Epithelial cell of esophagus (primary cell): ENCODE data around the gene LYZL1.

- RRBS, result 4% methylated on average over 24 of the region's 57 CpGs
Measured at GRCh38 chr10:25176118-25177097, 1.6 kb downstream of the GPR158 start.

- RRBS, result no CpG with 5 or more reads among the region's 19 CpGs
Measured at GRCh38 chr10:25253076-25253427, 78.3 kb downstream of the GPR158 start.

GRCh38 chr10:25492821-25493722, 318.3 kb downstream of the GPR158 start:
- RRBS, result no CpG with 5 or more reads among the region's 4 CpGs

GRCh38 chr10:25521088-25521536, 346.3 kb downstream of the GPR158 start:
- RRBS, result no CpG with 5 or more reads among the region's 22 CpGs

DNA sequence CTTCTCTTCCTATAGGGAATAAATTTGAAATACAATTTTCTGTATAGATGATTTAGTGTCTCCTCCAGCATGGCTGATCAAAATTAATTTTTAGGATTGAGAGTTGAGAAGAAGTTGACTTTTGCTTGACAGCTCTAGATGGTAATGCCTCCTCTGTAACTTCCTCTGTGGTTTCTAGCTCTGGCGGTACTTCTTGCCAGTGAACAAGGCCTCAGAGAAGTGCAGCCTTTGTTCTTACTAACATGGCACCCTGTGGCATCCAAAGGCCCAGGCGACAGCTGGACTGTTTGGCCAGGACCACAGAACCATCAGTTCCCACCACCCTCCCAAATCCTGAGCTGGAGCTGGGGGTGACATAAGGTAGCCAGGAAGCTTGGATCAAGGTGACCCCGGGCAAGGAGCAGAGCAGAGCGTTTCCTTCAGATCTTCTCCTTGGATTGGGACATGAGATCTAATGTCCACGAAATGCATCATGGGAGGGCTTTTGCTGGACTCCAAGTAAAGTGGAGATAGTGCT, 41.6 kb downstream of the APBB1IP start:
- RRBS, result no CpG with 5 or more reads among the region's 5 CpGs

DNA sequence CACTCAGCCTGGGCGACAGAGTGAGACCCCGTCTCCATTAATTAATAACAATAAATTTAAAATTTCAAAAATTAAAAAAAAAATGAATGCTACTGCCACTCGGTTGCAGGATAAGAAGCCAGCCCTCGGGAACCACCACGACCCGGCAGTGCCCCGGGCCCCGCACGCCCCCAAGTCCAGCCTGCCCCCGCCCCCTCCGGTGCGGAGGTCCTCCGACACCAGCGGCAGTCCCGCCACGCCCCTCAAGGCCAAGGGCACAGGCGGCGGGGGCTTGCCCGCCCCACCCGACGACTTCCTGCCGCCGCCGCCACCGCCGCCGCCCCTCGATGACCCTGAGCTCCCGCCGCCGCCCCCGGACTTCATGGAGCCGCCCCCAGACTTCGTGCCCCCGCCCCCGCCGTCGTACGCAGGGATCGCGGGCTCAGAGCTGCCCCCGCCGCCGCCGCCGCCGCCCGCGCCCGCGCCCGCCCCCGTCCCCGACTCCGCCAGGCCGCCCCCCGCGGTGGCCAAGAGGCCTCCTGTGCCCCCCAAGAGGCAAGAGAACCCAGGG, 128.8 kb downstream of the APBB1IP start:
- RRBS, result 4% methylated on average over 5 of the region's 58 CpGs

DNA sequence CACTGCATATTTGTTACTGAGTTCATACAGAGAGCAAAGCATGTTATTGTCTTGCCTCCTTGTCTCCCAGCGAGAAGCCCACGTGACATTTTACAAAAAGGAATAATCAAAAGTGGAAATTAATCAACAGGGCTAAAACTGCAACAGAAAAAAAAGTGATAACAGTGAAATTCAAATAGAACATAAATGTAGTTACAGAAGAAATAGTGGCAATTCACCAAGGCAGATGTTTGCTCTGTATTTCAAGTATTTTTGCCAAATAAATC, 35.4 kb upstream of the PDSS1 start:
- RRBS, result no CpG with 5 or more reads among the region's 2 CpGs

DNA sequence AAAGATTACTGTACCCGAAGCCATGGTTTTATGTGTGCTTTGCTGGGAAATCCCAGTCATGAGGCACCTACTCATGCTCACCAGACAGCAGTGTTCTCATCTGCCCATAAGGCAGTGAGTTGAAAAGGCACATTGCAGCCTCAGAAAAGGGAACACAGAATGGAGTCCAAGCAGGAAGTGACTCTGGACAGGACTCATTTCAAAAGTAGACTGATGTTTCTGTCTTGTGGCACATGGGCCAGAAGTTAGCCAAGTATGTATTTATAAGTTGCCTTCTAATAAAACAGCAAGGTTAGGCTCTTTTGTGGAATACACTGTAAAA, 40.2 kb downstream of the PDSS1 start:
- RRBS, result no CpG with 5 or more reads among the region's 1 CpG

DNA sequence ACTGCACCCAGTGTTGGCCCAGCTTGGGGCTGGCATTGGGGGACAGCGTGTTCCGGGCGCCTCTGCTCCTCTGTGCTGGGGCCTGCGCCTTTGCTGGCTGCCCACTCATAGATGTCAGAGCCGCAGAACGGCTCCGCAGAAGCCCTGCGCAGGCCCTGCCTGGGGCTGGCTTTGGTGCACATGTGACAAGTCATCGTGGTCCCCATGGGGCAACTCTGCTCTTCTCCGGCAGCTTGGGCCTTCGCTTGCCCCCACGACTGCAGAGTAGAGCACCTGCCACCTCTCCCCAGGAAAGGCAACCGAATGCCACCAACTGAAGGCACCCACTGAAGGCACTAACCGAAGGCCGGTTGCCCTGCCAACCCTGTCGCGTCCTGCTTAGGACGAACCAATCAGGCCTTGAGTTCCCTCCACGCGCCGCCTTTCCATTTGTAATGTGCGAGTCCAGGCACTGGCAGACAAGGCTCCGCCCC, 85.6 kb upstream of the ABI1 start:
- RRBS, result no CpG with 5 or more reads among the region's 23 CpGs

- RRBS, result no CpG with 5 or more reads among the region's 6 CpGs
Measured at GRCh38 chr10:27262898-27263126, 22.2 kb upstream of the ACBD5 start.

DNA sequence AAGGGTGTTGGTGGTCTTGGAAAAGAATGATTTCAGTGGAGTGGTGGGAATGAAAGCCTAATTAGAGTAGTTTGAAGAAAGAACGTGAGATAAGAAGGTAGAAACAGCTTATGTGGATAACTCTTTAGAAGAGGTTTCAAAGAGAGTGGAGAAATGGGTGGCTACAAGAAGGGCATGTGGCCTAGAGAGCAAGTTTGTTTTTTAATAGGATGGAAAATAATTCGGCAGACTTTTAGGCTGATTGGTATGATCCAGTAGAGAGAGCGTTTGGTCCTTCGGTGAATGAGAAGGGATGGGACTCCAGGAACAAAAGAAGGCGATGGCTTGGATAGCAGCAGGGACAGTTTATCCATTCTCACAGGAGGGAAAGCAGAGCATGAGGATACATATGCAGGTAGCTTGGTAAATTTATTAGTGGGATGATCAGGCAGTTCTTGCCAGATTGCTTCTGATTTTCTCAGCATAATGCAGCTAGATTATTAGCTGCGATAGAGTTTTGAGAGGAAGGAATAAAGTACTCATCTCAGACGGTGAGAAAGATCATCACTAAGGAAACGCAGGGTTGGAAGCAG, 32.8 kb downstream of the RAB18 start:
- RRBS, result no CpG with 5 or more reads among the region's 8 CpGs

DNA sequence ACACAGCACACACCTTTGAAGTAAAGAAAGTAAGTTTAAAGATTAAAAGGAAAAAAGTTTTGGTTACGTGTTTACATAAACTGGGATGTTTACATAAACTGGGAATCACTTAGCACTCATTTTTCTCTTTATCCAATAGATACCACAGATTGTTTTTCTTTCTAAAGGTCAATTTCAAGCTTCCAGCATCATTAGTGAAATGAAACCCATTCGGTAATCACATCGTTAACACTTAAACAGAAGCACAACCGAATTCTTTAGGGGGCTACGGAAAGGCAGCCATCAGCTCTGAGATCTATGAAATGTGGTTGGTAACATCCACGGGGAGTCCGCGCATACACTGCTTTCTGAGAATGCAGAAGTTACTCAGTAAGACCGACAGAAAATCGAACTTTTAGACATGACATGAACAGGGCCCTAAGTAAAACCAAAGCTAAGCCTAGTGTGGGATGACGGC, 983 bp downstream of the ODAD2 start:
- RRBS, result no CpG with 5 or more reads among the region's 11 CpGs

GRCh38 chr10:28326180-28326925, 23.5 kb upstream of the MPP7 start:
- RRBS, result no CpG with 5 or more reads among the region's 8 CpGs

DNA sequence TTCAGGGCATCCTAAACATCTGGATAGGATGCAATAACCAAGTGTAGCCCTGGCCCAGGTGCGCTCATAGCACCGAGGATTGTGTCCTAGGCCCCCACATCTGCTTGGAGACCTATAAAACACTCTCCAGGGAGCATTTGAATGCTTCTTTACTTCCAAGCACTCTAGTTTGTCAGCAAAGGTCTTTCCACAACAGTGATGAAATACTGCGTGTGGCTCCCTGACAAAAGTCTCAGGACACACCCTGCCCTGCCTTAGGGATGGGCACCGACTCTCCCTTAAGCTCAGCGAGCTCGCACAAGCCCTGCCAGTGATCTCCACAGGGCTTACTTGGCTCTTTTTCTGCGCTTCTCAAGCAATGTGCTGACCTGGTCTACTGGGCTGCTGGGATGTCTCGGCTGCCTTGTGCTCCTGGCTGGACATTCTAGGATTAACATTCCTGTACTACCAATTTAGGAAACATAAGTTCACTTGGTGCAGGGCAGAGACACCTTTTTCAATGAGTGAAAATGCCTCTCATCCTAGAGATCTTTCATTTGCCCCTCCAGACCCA, 84.3 kb upstream of the MPP7 start:
- RRBS, result no CpG with 5 or more reads among the region's 8 CpGs

DNA sequence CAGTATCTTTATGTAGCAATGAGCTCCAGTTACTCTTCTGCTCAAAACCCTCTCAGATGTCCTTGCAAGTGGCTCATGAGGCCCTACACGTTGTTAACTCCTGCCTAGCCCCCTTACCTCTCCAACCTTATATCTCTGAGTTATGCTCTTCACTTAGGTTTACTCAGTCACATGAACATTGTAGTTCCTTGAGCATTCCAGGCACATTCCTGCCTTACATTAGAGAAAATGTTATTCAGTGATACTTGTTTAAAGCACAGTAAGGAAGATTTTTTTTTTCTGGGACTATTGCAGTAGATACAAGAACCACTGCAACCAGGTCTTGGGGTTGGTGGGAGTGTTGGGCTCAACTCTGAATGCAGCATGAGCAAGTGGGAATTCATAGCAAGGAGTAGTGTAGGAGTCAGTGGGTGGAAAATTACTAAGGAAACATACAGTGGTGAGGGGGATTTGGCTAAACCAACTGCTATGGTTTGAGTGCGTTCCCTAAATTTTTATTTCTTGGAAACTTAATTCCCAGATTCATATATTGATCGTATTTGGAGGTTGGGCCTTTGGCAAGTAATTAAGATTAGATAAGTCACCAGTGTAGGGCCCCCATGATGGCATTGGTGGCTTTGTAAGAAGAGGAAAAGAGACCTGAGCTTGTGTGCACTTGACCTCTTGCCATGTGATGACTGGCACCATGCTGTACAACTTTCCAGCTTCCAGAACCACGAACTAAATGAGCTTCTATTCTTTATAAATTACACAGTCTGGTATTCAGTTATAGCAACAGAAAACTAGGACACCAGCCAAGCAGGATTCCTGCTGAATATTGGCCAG, 22.5 kb downstream of the WAC start:
- RRBS, result no CpG with 5 or more reads among the region's 4 CpGs

DNA sequence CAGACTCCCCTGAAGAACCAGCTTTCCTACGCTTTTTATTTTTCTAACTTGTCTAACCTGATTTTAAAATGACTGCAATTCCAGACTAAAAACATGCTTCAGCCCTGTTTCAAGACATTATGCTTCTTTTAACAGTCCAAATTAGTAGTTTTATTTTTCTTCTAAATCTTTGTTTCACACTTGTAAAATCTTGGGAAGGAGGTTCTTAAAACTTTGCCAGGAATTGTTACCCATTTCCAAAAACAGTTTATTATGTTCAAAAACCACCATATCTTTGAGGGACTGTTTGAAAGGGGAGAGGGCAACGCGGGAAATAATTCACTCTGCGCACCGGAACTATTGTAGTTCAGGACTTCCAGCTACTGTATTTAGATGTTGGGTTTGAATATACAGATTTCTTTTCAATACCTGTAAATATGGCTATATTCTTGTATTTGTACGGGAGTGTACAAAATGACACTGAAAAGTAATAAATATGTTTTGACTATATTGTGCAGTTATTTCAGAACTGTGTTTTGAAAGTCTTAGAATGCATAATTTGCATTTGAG, 54.7 kb upstream of the BAMBI start:
- RRBS, result no CpG with 5 or more reads among the region's 6 CpGs

DNA sequence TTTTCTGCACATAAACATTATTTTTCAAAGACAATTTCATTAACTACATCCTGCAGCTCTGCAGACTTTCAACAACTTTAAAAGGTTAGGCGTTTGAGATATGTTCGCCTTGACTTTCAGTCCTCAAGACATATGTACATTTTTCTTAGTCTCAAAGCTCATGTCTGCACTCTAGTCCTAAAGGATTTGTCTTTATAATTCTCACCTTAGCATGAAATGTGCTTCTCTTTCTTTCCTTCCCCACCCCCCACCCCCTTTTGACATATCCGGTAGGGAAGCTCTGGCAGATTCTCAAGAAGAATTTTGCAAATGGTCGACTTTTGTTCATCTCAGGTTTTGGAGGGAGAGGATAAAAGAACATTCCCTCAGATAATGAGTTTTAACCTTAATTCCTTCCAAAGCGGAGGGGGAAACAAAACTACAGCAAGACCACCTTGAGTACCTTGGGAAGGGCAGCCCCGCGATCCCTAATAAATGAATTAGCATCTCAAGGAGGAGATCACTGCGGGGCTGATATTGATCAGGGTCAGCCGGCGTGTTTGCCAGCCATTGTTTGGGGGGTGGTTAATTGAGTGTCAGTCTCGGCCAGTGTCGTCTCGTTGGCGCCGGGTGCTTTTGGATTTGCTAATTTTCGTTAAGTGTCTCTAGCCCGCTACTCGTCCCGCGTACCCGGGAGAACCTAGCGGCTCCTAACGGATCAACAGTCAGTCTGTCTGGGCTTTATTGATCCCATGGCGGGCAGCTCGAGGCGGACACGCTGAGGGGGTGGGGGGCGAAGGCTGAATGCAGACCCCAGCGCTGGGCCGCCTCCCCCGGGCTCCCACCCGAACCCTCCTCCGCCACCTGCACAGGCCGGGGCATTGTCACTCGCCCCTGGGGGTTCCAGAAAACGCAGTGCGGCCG, 876 bp upstream of the BAMBI start:
- RRBS, result 6% methylated on average over 16 of the region's 38 CpGs

DNA sequence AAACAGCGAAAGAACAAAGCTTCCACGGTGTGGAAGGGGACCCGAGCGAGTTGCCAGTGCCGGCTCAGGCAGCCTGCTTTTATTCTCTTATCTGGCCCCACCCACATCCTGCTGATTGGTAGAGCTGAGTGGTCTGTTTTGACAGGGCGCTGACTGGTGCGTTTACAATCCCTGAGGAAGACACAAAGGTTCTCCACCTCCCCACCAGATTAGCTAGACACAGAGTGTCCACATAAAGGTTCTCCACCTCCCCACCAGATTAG, 218.7 kb downstream of the BAMBI start:
- RRBS, result no CpG with 5 or more reads among the region's 7 CpGs

DNA sequence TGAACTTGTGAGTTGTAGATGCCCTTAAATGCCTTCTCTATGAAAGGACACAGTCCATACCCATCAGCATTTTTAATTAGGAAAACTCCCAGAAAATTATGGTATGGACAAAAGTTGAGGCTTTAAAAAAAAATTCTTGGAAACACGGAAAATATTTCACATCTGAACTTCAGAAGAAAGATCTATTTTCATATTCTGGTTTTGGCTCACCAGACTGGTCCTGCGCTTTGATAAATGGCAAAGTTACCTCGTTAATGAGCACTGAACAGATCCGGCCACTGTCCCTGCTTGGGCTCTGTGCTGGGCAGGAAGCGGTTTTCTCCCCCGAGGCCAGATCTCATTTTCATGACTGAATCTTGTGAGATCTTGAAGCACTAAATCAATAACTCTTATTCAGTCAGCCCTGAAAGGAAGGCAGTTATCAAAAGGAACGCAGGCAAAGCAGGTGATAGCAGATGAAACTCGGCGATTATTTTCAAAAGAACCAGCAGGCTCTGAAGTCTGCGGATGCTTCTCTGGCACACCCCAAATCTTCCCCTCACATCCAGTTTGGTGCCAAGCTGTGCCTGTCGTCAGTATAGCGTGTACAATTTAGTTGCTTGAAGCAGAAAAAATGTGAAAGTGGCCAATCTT, 228.6 kb downstream of the BAMBI start:
- RRBS, result no CpG with 5 or more reads among the region's 12 CpGs

DNA sequence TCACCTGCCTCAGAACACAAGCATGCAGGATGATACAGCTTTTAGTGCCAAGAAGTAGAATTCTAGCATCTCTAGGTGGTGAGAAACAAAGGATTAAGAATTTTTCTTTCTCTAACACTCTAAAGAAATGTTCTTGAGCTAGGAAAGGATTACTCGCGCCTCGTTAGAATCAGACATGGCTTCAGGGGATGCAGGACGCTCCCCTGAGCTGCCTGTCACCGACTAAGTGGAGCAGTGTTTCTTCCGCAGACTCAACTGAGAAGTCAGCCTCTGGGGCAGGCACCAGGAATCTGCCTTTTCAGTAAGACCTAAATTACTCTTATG, at the start of gene LYZL1:
TSS of gene LYZL1 (plus strand) at position 141 of the 324 bp plus-strand sequence.
- RRBS, result no CpG with 5 or more reads among the region's 6 CpGs